Daoy (cell line): Measurements from ENCODE around the gene STK36.

GRCh38 chr2:217928112-217929290, 74.3 kb downstream of the TNS1 start:
- RAMPAGE, long total RNA, result no peak

GRCh38 chr2:217943232-217944449, 59.2 kb downstream of the TNS1 start:
- RAMPAGE, long total RNA, result no peak

- RAMPAGE, long total RNA, result no peak
These were observed 30.4 kb downstream of the TNS1 start for GRCh38 chr2:217972422-217972861.

- RAMPAGE, long total RNA, result no peak
These were observed 7.3 kb upstream of the TNS1 start for GRCh38 chr2:218009515-218011042.

GRCh38 chr2:218019402-218019959, 16.7 kb upstream of the TNS1 start:
- RAMPAGE, long total RNA, result no peak

GRCh38 chr2:218219293-218219544, 2.2 kb downstream of the ARPC2 start:
- RAMPAGE, long total RNA, result no peak

DNA sequence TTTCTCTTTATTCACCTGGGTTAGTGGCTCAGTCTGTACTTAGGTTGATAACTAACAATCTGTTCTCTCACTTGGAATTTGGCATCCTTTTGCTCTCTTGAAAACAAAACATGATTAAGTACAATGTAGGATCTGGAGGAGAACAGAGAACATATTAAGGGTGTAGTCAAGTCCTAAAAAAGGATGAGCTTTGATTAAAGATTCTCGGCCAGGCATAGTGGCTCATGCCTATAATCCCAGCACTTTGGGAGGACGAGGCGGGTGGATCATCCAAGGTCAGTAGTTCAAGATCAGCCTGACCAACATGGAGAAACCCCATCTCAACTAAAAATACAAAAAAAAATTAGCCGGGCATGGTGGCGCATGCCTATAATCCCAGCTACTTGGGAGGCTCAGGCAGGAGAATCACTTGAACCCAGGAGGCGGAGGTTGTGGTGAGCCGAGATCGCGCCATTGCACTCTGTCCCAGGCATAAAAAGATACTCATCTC, 16.7 kb downstream of the ARPC2 start:
- RAMPAGE, long total RNA, result no peak

DNA sequence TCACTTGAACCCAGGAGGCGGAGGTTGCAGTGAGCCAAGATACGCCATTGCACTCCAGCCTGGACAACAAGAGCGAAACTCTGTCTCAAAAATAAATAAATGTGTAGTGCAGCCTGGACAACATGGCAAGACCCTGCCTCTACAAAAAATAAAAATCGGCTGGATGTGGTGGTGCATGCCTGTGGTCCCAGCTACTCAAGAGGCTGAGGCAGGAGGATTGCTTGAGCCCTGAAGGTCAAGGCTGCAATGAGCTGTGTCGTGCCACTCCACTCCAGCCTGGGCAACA, 4.3 kb upstream of the GPBAR1 start:
- RAMPAGE, long total RNA, result no peak

DNA sequence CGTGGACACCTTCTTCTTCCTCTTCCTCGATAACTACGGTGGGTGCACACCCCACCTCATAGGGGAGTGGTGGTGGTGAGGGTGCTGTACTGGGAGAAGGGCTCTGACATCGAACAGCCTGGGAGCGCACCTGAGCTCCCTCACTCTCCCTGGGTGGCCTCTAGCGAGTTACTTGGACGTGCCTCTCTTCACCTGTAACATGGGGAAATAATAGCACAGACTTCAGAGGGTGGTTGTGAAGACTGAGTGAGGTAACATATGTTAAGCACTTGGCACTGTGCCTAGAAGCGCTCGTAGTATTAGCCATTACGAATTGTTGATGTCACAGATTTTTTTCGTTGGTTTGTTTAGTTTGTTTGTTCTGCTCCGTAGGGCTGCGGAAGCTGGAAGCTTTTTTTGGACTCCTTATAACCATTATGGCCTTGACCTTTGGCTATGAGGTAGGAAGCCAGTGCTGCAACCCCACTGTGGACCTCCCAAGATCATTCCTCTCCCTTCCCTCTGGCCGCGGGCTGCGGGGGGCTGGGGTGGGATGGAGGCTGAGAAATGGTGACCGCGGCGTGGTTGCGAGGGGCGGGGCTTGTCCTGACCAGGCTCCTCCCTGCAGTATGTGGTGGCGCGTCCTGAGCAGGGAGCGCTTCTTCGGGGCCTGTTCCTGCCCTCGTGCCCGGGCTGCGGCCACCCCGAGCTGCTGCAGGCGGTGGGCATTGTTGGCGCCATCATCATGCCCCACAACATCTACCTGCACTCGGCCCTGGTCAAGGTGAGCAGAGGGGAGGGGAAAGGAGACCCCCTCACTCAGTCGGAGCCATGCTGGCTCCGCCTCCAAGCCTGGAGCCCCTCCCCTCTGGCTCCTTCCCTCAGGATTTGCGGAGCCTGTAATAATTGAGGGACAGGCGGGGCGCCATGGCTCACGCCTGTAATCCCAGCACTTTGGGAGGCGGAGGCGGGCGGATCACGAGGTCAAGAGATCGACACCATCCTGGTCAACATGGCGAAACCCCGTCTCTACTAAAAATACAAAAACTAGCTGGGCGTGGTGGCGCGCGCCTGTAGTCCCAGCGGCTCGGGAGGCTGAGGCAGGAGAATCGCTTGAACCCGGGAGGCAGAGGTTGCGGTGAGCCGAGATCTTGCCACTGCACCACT, 5.5 kb downstream of the SLC11A1 start:
- RAMPAGE, long total RNA, result no peak

- RAMPAGE, long total RNA, result no peak
These were observed 5.0 kb downstream of the CTDSP1 start for GRCh38 chr2:218404637-218405036.

- RAMPAGE, long total RNA, result no peak
These were observed 7.5 kb downstream of the CTDSP1 start for GRCh38 chr2:218406997-218407717.

DNA sequence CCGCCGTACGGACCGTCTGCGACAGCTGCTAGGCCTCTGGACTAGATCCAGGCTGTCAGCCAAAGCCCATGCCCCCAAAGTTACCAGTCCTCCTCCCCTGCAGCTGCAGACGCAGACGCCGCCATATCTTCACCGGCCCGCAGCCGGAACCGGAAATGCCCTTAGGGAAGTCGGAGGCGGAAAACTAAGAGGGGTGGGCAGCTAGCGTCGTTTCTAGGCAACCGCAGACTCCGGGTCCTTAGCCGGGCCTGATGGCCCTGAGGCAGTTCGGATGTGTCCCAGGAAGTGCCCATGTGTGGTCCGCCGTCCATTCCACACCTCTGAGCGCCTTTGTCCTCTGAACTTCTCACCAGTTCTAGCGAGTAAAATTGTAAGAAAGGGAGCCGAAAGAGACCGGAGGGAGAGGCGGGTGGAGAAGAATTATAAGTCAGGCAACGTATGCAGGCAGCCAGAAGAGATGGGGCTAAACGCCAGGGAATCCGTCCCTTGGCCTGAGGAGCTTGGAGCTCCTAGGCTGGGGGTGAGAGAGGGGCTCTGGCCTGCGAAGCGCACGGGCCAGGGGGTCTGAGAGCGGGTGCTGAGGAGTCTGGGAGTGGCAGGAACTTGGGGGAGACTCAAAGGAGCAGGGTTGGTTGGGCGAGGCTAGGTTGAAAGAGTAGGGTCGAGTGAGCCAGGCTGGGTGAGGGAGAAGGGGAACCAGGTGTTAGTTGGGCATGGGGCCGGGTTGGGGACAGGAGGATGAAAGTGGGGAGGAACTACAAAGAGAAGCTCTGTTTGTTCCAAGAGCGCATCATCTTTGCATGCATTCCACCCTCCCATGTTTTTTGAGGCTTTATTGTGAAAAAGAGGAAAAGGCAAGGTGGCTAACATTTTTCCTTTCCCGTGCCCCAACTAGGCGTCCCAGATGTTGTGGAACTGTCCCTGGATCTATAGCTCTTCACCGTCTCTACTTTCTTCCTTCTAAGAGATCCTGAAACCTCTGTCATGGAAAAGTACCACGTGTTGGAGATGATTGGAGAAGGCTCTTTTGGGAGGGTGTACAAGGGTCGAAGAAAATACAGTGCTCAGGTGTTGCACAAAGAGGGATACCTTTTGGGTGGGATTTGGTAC, at the start of gene STK36:
TSS of gene STK36 (plus strand) at position 241 of the 1,110 bp plus-strand sequence.
- RAMPAGE, long total RNA, result start-site peak on the minus strand centred at position 133 of the sequence, 17 bp wide, 22 and 42 reads in 2 replicates

GRCh38 chr2:218744927-218745586, 34.4 kb downstream of the TTLL4 start:
- RAMPAGE, long total RNA, result no peak

GRCh38 chr2:218894940-218895290, 14.3 kb downstream of the WNT10A start:
- RAMPAGE, long total RNA, result no peak

GRCh38 chr2:218896818-218897820, 16.5 kb downstream of the WNT10A start:
- RAMPAGE, long total RNA, result no peak

DNA sequence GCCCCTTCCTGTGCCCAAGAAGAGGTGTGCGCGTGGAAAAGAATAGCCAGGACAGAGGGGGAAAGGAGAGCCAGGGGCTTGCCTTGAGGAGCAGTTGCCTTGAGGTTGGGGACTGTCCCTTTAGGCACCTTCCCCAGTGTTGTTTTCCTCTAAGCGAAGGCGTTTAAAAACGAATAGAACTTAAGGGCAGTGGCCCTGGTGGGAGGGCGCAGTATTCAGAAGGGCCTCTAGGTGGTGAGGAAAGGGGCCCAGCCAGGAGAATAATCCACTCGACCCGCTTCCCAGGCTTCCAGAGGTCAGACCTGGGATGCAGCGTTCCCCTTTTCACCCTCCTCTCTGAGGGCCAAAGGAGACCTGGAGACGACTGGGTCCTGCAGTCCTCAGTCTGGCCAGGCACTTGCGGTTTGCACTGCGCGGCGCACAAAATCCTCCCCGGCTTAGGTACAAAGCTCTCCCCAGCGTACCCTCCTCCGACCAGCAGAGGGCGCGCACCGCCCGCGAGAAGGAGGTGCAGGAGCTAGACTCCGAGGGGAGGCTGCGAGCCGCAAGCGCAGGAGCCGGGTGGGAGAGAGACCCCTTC, 5.2 kb downstream of the FEV start:
- RAMPAGE, long total RNA, result no peak

DNA sequence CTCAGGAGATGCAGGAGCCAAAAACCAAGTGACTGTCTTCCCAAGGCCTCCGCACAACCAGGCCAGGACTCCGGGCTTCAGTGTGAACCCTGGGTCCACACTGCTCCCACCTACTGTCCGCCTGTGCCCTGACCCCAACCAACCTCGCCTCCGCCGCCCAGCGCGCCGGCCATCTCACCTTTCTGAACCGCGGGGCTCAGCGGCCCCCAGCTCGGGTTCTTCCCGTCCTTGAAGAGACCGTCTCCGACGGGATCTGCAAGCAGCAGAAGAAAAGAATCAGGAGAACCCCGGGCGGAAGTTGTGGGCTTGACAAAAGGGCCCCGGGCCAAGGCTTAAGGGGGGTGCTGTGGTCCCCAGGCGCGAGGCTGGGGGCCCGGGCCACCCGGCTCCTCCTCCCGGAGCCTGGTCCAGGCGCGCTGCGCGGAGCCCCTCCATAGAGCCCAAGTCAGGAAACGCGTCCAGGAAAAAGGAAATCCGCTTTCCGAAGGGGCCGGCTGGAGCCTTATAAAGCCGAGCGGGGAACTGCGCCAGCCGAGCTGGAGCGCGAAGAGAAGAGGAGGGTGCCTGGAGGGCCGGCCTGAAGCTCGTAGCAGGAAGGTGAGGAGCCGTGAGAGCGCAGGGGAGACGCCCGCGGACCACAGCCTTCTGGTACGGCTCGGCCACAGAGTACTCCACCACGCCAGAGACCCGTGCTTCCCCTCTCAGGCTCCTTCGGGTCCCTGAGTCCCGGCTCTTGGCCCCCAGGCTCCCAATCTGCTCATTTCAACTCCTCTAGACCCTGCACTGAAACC, 736 bp downstream of the FEV start:
- RAMPAGE, long total RNA, result no peak

- RAMPAGE, long total RNA, result no peak
These were observed 8.7 kb upstream of the CRYBA2 start for GRCh38 chr2:219001866-219002383.

GRCh38 chr2:219049257-219049715, 8.0 kb upstream of the CFAP65 start:
- RAMPAGE, long total RNA, result no peak

GRCh38 chr2:219124347-219125023, 36.1 kb downstream of the NHEJ1 start:
- RAMPAGE, long total RNA, result no peak